Urinary bladder (tissue), 3 donors: Measurements from ENCODE around the genes ANKRD36B, MGAT4A and C2orf15.

GRCh38 chr2:96856948-96857499 is 792 bp downstream of the ANKRD39 start:
- PRO-cap, result no peak
- RAMPAGE, long total RNA, result no peak

DNA sequence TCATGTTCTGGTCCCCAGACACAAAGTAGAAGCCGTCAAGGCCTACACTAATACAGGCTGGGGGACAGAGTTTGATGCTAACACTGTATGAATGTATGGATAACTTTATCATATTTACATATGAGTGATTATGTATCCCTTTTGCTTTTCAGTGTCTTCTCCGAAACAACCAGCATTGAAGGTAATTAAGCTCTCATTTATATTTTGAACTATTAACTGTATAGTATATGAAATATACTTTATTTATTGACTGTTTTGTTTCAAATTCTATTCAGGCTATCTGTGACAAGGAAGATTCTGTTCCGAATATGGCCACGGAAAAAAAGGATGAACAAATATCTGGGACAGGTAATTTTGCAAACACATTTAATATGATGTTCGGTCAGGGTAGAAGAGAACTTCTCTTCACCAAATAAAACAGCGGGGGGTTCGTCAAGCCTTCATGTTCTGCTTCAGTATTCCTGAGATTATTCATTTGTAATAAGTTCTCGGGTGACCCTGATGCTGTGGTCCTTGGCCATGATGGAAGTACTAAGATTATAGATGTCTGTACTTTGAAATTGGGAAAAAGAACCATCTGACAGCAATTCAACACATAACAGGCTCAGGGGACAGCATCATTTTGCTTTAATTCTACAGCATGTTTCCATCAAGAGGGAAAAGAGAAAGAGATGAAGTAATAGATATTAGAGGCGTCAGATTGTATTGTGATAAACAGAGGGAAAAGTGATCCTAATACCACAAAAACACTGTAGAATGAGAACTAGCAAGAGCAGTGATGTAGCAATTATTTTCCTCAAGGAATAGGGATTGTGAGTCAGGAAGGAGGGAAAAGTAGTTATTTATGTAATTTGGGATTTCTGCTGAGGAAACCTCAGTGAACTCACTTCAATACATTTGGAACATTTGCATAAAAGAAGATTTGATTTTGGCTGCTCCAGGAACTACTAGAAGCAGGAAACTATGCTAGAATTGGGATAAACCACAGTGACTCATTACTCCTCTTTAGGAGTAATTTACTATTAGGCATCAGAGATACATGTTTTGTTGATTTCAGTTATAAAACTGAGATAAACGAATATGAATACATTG is 98.8 kb downstream of the ANKRD36 start:
- PRO-cap, result no peak
- RAMPAGE, long total RNA, result no peak

DNA sequence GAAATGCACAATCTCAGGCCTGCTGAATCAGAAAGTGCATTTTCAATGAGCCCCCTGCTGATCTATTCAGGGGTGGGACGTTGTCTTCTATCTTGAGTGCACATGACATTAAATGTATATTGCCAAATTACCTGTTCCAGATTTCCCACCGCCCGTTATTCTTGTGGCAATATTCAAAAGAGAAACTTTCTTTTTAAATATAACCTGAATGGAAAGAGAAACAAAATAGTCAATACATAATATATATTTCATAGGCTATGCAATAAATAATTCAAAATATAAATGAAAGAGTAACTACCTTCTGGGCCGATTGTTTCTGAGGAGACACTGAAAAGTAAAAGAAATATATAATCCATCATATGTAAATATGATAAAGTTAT is 51.6 kb downstream of the ANKRD36B start:
- PRO-cap, result no peak
- RAMPAGE, long total RNA, result no peak

- PRO-cap, result unidirectional peak, minus-strand start at chr2:97589721
- RAMPAGE, long total RNA, result no peak
Measured at GRCh38 chr2:97589283-97590453, at the start of gene ANKRD36B. Gene ANKRD36B (minus strand): TSS chr2:97589877.

GRCh38 chr2:97651939-97652235 is 6.0 kb downstream of the COX5B start:
- PRO-cap, result no peak
- RAMPAGE, long total RNA, result no peak

DNA sequence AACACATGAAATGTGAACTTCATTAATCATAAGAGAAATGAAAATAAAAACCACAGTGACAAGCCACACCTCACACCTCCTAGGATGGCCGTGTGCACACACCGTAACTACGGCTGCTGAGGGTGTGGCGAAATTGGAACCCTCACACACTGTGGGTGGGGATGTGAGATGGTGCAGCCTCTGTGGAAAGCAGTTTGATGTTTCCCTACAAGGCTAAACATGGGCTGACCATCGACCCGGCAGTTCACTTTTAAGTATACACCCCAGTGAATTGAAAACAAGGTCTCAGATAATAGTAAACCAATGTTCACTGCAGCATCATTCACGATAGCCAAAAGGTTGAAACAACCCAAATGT is 32.2 kb downstream of the ZAP70 start:
- PRO-cap, result no peak
- RAMPAGE, long total RNA, result no peak

- PRO-cap, result no peak
- RAMPAGE, long total RNA, result no peak
Measured at GRCh38 chr2:97811078-97811762, 97.8 kb downstream of the ZAP70 start.

GRCh38 chr2:97841584-97842312 is 128.4 kb downstream of the ZAP70 start:
- PRO-cap, result no peak
- RAMPAGE, long total RNA, result no peak

GRCh38 chr2:98280341-98280747 is 65.9 kb upstream of the CNGA3 start:
- PRO-cap, result no peak
- RAMPAGE, long total RNA, result no peak

- PRO-cap, result no peak
- RAMPAGE, long total RNA, result no peak
Measured at GRCh38 chr2:98294145-98294779, 52.0 kb upstream of the CNGA3 start.

GRCh38 chr2:98436628-98437623 is 7.7 kb upstream of the INPP4A start:
- PRO-cap, result unidirectional peak, plus-strand start at chr2:98437185
- RAMPAGE, long total RNA, result no peak

DNA sequence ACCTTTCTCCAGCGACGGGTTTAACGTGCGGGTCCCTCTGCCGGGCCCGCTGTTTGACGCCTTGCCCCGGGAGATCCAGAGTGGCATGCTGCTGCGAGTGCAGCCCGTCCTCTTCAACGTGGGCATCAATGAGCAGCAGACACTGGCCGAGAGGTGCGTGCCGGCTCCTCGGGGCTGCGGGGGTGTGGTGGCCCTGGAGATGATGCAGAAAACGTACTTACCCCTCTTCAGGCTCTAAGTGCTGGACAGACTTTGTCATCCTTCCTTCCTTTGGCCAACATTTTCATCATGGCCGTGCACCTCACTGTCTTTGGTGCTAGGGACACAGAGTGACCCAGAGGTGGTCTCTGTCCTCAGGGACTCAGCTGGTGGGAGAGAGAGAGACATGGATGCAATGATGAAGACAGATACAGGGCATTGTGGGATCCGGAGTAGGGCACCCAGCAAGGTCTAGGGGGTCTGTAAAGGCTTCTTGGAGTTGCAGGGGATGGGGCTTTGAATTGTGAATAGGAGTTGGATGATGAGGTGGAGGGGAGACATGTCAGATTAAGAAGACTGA is 42.2 kb downstream of the COA5 start:
- PRO-cap, result no peak
- RAMPAGE, long total RNA, result no peak

DNA sequence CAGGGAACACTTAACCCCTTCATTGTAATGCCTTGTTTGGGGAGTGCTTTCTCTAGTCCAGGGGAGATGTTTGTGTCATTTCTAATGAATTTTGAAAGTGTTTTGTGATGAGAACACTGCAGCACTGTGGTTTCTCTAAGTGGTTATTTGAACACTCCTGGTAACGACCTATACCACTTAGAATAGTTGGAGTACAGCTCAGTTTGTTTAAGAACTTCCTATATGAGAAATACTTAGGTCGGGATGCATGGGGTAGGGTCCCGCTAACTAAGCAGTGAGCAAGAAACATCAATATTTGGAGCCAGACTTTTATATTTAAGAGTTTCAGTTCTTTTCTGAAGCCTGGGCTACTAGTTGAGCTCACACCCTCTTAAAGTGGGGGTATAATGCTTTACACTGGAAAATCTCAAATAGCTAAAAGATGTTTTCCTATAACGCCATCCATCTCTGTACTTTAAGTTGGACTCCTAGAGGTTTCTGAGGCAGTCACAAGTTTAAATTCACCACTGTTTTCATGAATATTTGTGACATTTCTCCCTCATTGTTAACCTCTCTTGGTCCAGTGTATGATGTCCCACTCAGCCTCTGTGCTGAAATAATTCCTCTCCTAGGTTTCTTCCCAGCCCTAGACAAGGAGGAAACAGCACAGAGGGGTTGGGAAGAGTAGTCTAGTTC is 9.1 kb downstream of the UNC50 start:
- PRO-cap, result no peak
- RAMPAGE, long total RNA, result no peak

DNA sequence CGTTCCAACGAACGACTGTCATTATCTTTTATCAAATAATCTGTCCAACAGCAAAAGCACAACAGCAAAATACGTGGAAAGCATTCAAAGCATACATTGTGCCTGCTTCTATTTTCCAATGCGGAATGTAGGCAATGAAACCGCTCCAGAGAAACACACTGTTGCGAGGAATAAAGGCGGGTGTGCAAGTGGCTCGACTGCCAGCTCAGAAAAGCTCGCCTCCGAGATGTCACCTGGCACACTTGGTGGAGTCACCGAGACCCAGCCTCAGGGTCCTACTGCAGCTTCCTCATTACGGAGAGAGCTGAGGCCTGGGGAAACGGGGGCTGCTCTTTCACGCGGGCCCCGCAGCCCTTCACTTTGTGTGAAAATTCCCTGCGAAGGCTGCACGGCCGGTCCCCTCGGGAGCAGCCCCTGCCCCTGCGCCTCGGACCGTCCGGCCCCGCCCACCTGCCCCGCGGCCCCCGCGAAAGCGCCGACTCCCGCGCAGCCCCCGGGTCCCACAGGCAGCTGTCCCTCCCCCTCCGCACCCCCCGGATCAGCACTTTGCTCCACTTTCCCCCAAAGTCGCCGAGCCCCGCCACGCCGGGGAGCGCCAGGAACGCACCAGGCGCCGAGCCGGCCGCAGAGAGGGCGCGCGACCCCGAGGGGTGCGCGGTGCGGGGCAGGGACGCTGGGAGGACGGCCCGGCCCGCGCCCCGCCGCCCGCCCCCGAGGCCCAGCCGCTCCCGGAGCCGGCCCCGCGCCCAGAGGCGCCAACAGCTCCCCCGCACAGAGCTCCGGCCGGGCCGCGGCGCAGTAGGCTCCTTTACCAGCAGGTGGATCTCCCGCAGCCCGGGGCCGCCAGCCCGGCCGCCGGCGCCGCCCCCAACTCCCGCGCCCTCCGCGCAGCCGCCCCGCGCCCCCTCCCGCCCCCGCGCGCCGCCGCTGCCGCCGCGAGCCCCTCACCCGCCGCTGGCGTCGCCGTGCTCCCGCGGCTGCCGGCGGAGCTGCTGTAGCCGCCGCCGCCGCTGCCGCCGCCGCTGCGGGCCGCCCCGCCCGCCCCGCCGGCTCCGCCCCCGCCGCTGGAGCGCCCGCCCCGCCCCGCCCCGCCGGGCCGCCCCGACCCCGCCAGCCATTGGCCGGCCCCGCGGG is at the start of gene MGAT4A:
TSS of gene MGAT4A (minus strand) at position 1,033 of the 1,134 bp plus-strand sequence.
- PRO-cap, result bidirectional peak, plus-strand start outside the sequence, minus-strand start at position 965 of the sequence
- RAMPAGE, long total RNA, result no peak

DNA sequence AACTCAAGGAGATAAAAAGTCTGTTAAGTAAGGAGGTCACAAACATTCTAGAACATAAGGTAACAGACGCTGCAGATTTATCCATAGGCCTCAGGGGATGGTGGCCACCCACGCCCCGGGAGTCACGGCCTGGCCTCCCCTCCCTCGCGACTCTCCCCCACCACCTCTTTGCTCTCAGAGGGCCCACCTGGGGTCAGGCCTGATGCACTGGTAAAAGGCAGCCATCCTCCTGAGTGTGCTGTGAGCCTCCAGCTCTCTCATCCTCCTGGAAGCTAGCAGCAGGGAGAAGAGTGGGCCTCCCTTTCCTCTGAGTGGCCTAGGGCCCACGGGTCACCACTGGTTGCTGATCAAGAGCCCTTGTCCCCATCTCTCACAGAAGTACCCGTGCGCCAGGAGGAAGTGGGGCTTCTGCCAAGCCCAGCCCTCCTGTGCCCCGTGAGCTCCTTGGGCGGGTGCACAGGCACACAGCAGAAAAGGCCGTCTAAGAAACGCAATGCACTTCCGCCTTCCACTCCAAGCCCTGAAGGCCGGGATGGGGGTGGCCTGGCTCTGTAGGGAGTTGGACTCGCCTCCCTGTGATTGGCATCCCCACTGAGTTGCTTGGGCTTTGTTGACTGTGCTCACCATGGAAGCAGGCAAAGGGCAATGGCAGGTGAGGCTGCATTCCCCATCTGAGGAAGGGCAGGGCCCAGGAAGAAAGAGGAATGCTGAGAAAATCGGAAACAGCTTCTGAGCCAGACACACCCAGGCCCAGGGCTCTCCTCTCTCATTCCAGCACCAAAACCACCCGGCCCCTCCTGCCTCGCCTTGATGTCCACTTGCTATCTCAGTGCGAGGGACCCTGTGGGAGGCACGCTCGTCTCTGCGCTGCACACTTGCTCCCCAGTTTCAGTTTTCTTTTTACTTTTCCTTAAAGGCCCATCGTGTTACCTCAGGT is 66.9 kb downstream of the CRACDL start:
- PRO-cap, result no peak
- RAMPAGE, long total RNA, result no peak

- PRO-cap, result no peak
- RAMPAGE, long total RNA, result no peak
Measured at GRCh38 chr2:99066476-99067050, 74.9 kb upstream of the C2orf15 start.

DNA sequence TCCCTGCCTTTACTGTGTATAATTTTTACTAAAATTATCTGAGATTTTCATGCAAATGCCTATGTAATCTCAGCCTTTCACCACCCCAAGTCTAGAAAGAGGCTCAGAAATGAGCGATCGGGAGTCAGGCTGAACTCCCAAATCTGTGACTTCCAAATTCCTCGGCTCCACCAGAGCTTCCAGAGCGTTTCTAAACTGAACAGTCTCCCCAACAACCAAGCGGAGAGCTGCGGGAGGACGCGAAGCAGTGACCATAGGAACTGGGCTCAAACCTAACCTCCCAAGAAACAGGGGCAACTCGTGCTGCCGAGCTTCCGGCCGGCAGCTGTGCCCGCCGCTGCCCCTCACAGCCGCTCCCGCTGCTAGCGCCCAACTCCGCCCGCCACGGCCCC is 917 bp upstream of the C2orf15 start:
- PRO-cap, result no peak
- RAMPAGE, long total RNA, result no peak

DNA sequence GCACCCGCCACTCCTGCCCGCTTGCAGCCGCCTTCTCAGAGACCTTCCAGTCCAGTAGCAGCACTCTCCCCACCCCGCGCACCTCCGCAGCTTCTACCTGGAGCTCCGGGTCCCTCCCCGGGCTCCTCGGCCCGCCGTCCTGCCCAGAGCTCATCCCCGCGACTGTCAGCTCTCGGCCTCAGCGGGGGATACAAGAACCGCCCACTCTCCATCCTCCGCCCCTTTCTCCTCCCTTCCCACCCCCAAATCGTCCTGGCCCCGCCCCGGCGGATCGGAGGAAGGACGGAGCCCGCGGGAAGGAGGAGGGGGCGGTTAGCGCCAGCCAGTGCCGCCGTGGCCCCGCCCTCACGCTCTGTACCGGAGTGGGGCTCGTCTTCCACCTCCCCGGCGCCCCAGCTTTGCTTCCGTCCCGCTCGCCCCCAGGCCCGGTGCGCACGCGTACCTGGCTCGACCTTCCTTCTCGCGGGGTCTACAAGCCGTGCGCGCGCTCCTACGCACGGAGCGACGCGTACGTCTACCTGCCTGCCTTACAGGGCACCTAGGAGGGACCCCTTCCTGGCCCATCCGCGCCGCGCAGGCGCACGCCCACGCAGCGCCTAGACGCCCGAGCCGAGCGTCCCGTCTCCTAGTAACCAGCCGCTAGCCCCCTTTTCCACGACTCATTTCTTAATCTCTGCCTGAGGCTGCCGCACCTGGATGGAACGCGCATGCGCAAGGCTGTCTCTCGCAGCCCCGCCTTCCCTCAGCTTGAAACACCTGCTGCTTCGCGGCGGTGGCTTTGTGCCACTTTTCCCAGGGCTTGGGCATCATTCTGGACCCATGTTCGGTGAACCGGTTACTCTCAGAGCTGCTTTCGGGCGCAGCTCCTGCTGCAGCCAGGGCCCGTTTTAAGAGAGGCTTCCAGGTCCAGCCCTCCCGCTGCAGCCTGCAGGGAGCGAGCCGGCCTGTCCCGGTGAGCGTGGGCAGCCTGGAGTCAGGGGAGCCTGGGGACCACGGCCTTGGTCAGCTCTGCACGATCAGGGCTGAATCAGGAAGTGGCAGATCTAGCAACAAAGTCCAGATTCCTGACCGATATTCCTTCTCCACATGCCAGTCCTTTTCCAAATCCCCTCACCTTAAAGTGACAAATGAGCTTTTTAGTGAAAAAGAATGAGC is at the start of gene C2orf15:
TSS of gene C2orf15 (plus strand) at position 722 of the 1,155 bp plus-strand sequence.
- PRO-cap, result bidirectional peak, plus-strand start at position 325 of the sequence, minus-strand start at position 164 of the sequence; bidirectional peak, plus-strand start at position 786 of the sequence, minus-strand start at position 665 of the sequence
- RAMPAGE, long total RNA, result no peak

GRCh38 chr2:99400459-99401507 is 63.6 kb downstream of the EIF5B start:
- PRO-cap, result no peak
- RAMPAGE, long total RNA, result no peak

GRCh38 chr2:99405214-99405801 is 68.1 kb downstream of the EIF5B start:
- PRO-cap, result no peak
- RAMPAGE, long total RNA, result no peak